CD14-positive monocyte (primary cell): ENCODE measurements around the gene SIX2.

DNA sequence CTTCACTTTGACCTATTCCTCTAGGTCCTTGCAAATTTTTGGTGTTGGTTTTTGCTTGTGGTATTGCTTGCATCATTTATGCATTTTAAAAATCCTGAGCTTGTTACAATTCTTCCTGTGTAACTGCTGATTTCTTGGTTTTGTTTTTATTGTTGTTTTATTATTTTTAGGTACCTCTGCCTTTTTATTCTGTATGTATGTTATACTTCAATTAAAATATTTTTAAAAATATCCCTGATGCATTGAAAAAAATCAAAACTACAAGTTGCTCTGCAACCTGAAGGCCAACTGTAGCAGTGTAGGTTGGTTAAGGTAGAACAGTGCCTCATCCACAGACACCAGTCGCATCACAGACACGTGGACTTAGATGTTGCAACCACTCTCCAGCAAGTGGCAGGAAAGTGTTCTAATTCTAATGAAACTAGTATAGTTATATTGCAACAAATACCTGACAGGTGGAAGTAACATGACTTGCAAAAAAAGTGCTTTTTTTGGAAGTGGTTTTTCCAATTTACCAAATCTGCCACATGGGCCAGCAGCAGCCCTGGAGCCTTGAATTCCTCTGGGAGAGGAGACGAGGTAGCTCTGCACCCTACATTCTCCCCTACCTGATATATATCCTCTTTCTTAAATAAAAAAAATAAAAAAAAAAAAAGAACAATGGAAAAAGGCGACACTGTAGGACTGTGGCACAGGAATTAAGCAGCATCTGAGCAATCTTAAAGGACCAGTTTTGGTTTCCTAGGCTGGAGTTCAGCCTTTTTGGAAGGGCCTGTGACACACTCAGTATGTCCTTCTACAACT lies 28.4 kb upstream of the SLC3A1 start:
- CAGE, long polyA plus RNA, result no peak

DNA sequence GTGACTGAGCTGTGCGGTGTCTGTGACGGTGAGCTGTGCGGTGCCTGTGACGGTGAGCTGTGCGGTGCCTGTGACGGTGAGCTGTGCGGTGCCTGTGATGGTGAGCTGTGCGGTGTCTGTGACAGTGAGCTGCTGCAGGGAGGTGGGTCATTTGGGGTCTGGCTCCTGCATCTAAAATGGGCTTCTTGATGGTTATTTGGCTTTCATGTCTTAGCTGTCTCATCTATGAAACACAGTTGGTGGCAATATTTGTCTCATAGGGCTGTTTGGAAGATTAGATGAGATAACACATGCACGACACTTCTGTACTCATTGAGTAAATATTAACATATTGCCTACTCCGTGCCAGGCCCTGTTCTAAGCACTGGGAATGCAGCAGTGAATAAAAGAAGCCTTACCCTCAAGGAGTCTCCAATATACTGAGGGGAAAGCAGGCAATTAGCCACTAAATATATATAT lies 11.5 kb downstream of the SLC3A1 start:
- CAGE, long polyA plus RNA, result no peak

DNA sequence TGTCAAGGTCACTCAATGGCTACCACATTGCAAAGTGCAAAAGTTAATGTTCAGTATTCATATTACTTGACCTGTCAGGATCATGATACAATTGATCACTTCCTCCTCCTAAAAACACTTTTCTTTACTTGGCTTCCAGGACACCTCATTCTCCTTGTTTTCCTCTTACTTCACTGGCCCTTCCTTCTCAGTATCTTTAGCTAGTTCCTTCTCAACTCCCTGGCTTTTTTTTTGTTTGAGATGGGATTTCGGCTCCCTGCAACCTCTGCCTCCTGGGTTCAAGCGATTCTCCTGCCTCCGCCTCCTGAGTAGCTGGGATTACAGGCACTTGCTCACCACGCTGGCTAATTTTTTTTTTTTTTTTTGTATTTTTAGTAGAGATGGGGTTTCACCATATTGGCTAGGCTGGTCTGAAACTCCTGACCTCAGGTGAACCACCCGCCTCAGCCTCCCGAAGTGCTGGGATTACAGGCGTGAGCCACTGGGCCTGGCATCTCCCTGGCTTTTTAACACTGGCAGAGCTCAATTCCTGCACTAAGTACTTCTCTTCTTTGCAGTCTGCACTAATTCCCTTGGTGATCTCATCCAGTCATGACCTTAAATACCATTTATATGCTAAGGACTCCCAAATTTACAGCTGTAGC lies 10.4 kb downstream of the PREPL start:
- CAGE, long polyA plus RNA, result no peak

- CAGE, long polyA plus RNA, result no peak
Measured at GRCh38 chr2:44399514-44399934, 37.8 kb downstream of the CAMKMT start.

DNA sequence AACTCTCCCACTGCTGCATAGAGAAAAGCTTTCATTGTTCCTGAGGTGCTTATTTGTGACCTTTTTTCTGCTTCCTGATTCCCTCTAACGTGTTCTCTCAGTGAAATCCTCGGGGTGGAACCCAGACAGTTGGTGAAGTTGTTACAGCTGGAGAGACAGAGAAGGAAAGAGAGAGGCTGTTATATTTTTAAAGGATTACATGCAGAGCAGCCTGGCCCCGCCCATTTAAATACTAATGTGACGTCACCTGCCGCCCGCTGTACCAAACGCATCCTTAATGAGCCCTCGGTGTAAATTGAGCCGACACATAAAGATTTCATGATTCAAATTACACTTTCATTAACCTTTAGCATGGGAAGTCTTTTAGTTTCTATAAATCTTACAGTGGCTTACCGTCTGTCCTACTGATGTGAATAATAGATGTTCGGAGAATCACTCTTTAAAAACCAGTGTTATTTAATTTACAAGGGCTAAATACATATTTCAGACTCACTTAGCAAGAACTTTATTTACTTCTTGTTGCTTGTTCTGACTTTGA lies 164.0 kb upstream of the SIX3 start:
- CAGE, long polyA plus RNA, result no peak

DNA sequence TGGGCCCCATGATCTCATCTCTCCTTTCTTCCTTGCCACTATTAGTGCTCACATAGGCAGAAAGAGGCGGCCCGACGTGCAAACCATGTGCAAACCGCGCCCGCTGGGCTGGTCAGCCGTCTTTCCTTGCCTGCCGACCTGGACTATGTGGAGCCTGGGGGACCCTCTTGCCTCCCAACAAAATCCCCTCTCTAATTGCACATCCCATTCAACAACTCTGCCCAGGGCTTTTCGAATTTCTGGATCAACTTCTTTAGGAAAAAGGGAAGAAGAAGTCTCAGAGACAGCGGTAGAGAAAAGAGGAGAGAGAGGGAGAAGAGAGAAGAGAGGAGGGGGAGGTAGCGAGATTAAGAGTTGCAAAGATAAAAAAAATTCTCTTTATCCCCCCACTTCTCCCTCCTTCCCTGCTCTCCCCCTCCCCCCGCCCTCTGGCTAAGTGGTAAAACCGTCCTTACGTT lies 337 bp upstream of the SIX3 start:
- CAGE, long polyA plus RNA, result no peak

DNA sequence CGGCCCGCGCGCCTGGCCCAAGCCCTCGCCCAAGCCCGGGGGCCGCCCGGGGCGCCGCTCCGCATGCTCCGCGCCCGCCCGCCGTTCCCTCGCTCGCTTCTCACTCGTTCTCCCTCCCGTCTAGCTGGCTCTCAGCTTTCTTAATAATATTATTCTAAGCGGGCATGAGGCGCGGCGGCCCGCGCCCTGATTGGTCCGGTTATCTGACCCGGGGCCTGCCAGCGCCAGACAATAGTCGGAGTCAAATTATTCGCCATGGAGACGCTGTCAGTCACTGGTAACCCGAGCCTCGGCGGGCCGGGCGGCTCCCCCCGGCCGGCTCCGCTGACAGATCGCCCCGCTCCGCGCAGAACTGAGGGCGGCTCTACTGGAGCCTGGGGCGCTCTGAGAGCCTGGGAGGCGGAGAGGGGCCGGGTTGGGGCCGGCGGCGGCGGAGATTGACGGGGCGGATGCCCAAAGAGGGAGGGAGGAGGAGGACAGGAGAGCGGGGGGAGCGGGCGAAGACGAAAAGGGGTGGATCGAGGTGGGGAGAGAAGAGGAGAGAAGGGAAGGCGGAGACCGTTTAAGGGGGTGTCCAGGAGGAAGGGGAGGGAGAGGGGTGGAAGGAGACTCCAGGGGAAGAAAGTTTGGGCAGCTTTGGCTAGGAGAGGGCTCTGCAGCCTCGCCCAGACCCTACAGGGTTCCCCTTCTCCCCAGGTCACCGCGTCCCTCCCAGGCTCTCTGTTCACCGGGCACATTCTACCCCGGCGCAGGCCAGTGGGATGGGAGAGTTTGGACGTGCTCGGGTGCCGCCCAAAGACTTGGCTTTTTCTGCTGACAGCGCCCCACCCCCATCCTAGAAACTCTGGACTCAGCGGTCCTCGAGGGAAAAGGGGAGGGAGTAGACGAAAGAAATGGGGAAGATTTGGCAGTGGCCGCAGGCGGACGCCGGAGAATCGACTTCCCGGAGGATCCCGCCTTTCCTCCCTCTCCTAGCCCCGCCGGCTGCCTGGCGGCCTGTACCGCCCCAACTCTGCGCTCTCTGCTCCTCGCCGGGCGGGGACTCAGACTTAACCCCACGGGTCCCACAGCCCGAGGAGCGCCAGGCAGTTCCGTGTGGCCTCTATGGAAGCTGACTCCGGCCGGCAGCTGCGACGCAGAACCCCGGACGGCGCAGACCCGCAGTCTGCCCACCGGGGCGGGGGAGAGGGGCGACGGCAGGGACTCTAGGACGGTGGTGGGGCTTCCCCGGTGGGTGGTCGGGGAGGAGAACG lies at the start of gene SIX2:
TSS of gene SIX2 (minus strand) at position 142 of the 1,253 bp plus-strand sequence.
- CAGE, long polyA plus RNA, result no peak

DNA sequence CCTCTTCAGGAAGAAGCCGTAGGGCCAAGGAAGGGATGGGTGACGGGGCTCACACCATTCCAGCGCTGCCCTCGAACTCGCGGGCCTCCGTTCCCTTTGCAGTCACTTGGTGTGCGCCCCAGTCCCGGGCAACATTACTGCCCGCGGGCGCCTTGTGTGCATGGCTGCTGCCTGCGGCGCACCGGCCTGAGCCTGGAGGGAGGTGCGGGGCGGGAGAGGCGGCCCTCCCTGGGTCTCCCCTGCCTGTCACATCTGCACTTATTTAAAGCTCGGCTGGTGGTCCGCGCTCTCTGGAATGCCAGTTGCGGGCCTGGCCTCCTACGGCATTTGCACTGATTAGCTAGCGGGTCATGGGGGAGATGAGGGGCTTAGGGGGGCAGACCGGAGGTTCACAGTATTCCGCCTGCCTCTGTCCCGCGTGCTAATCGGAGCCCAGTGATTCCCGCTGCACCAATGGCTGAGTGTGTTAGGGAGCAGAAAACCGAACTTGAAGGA lies 161.0 kb upstream of the SIX2 start:
- CAGE, long polyA plus RNA, result no peak

DNA sequence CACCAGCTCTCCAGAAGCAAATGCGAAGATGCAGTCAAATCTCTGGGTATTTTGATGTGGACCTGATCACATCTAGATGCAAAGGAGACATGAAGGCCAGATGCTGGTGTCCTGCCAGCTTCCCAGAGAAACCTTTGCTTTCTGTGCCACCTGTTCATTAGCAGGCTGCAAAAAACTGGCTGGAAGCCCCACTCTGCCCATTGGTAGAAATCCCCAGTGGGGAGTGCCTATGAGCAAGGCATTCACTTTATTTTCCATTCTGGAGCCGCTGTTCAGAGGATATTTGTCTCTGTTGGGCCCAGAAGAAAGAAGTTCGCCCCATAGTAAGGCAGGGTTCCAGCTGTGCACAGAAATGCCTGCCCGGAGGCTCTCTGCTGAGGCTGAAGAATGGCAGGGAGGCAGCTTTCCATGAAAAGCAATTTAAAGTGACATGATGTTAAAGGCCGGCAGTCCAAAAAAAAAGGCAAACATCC lies 264.9 kb upstream of the SIX2 start:
- CAGE, long polyA plus RNA, result no peak

DNA sequence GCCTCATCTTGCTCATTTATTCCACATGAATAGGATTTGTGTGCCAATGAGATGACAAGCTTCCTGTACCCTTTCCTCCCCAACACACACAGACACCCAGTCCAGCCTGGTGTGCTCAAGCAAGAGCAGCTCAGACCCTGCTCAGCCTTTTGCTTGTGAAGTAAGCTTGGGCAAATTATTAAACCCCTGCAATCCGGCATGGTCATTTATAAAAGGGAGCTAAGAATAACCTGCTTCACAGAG lies 280.4 kb downstream of the SRBD1 start:
- CAGE, long polyA plus RNA, result no peak

DNA sequence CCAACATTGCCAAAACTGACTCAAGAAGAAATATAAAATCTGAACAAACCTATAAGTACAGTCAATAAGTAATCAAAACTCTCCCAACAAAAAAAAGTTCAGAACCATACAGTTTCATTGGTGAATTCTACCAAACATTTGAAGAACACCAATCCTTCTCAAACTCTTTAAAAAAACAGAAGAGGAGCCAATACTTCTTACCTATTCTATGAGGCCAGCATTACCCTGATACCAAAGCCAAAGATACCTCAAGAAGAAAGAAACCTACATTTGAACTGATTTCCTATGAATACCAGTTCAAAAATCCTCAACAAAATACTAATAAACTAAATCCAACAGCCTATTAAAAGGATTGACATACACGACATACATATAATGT lies 187.6 kb downstream of the SRBD1 start:
- CAGE, long polyA plus RNA, result no peak

DNA sequence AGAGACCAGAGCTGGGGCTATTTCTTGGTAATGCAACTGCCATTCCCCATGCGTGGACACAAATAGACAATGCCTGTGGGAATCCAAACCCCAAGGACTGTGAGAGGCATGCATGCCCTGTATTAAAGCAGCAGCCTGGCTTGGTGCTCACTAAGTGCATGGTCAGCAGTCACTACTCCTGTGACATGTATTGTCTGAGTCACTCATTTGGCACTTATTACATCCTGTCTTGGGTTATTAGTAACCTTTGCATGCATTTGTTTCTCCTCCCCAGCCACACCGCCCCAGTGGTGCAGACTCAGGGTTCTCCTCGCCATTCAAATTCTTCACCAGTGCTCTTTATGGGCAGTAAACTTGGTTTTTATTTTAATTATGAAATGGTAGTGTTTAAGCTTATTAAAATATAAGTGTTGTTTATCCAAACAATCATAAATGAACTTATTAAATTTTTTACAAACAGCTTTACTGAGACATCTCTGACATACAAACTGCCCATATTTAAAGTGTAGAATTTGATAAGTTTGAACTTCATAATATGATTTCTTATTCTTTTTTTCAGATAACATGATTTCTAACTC lies 30.3 kb downstream of the PRKCE start:
- CAGE, long polyA plus RNA, result no peak

GRCh38 chr2:45778825-45779187 lies 127.3 kb downstream of the PRKCE start:
- CAGE, long polyA plus RNA, result no peak

DNA sequence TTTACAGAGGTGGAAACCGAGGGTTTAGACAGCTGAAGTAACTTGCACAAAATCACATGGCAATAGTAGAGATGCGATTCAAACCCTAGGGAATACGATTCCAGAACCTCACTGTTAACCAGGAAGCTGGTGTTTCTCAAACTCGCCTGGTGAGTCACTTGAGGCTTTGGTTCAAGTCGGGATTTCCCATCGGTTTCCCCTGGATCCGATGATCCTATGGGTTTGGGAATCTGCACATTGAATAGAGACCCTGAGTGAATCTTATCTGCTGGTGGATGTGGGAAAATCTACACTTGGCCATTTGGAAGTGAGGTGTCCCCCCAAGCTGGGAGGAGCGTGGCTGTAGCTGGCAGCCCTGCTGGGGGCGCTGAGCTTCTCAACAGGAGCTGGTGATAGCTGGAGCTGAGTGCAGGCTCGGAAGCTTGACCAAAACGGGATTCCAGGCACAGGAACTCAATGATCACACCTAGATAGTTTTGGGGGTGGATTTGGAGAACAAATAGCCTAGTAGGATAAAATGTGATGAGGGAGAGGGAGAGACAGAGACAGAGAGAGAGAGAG lies 135.4 kb downstream of the PRKCE start:
- CAGE, long polyA plus RNA, result no peak

GRCh38 chr2:45833651-45834345 lies 182.3 kb downstream of the PRKCE start:
- CAGE, long polyA plus RNA, result no peak

- CAGE, long polyA plus RNA, result no peak
Measured at GRCh38 chr2:45922410-45922931, 271.0 kb downstream of the PRKCE start.

GRCh38 chr2:45969053-45969818 lies 317.8 kb downstream of the PRKCE start:
- CAGE, long polyA plus RNA, result no peak

DNA sequence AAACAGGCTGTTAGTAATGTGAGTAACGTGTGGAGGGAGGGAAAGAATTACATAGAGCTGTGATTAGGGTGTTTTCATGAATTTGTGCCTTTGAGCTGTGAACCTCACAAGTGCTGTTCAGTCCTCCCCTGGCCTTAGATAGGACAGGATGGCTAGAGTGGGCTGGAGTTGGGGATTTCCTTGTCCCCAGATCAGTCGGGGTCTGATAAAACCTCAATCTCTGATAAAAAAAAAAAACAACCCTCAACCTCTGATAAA lies 297.0 kb upstream of the EPAS1 start:
- CAGE, long polyA plus RNA, result no peak

GRCh38 chr2:46029237-46030358 lies 267.6 kb upstream of the EPAS1 start:
- CAGE, long polyA plus RNA, result no peak

DNA sequence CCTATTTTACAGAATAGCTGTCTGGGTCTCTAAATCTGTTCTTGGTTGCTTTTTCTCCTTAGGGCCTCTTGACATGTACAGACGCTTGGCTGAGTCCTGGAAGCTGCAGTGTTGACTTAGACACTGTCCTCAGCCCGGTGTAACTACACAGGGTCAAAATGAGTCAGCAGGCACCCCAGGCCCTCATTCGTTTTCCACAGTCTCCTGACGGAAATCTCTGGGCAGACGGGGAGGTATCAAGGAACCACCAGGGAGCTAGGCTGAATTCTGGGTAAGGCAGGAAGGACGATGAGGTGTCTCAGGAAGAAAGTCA lies 24.0 kb upstream of the EPAS1 start:
- CAGE, long polyA plus RNA, result no peak